Endothelial cell of umbilical vein (primary cell): ENCODE results near the gene COX18.

DNA sequence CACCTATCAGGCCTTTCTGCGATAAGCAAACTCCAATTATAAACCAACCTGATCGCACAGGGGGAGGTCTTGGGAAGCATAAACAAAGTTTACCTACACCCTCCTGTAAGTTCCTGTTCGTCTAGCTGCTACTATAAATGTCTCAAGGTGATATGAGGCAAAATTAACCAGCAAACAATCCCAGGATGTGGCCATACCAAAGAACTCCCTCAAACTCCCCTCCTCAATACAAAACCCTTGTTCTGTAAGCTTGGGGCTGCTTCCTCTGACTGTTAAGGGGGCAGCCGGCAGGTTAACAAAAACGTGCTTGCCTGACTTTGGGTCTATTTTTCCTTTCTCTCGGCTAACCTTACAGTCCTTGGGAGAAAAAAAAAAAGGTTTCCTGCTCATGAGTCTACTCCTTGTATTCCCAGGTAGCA lies 74.1 kb upstream of the GC start:
- PRO-cap = no peak
CAGE:
- cytosol, long polyA minus RNA = no peak
- cytosol, long polyA plus RNA = no peak
- long polyA plus RNA = no peak
- nucleus, long polyA minus RNA = no peak
- nucleus, long polyA plus RNA = no peak

DNA sequence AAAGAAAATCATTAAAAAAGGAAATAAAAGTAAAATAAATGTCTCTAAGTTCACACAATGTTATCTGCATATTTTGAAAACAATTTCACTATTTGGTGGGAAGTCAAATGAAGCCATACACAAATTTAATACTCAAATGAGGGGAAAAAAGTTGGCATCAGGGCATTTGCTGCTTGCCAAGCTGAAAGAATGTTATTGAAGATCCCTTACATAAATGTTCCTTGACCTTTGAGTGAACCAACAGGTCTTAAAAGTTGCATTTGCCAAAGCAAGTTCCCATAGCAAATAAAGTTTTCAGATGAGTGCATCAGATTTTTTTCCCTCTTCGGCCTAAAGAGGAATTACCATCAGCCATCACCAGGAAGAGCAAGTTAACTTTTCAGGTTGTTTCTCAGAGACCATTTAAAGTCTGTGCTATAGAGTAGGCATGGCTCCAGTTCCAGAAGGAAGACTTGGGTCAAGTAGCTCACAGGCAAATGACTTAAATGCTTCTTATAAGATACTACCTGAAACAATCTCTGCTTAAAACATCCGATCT lies 115.9 kb downstream of the COX18 start:
- PRO-cap = no peak
CAGE:
- cytosol, long polyA minus RNA = no peak
- cytosol, long polyA plus RNA = no peak
- long polyA plus RNA = no peak
- nucleus, long polyA minus RNA = no peak
- nucleus, long polyA plus RNA = no peak

GRCh38 chr4:73068936-73070022 lies at the start of gene COX18:
TSS of gene COX18 (minus strand) at chr4:73069716.
- PRO-cap = bidirectional peak, plus-strand start at chr4:73069465, minus-strand start at chr4:73069253; bidirectional peak, plus-strand start at chr4:73069922, minus-strand start at chr4:73069655
CAGE:
- cytosol, long polyA minus RNA = start-site peak on the minus strand at chr4:73069702-73069710, 49 reads
- cytosol, long polyA plus RNA = no peak
- long polyA plus RNA = no peak
- nucleus, long polyA minus RNA = no peak
- nucleus, long polyA plus RNA = no peak

- PRO-cap = no peak
CAGE:
- cytosol, long polyA minus RNA = no peak
- cytosol, long polyA plus RNA = no peak
- long polyA plus RNA = no peak
- nucleus, long polyA minus RNA = no peak
- nucleus, long polyA plus RNA = no peak
These were observed 28.6 kb upstream of the COX18 start for GRCh38 chr4:73098022-73098551.

DNA sequence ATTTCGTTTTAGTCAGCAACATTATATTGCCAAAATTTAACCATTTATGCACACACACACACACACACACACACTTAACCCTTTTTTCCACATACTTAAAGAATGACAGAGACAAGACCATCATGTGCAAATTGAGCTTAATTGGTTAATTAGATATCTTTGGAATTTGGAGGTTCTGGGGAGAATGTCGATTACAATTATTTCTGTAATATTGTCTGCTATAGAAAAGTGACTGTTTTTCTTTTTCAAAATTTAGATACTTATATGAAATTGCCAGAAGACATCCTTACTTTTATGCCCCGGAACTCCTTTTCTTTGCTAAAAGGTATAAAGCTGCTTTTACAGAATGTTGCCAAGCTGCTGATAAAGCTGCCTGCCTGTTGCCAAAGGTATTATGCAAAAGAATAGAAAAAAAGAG lies 5.0 kb downstream of the ALB start:
- PRO-cap = no peak
CAGE:
- cytosol, long polyA minus RNA = no peak
- cytosol, long polyA plus RNA = no peak
- long polyA plus RNA = no peak
- nucleus, long polyA minus RNA = no peak
- nucleus, long polyA plus RNA = no peak

- PRO-cap = no peak
CAGE:
- cytosol, long polyA minus RNA = no peak
- cytosol, long polyA plus RNA = no peak
- long polyA plus RNA = no peak
- nucleus, long polyA minus RNA = no peak
- nucleus, long polyA plus RNA = no peak
These were observed 16.4 kb downstream of the RASSF6 start for GRCh38 chr4:73603812-73604322.

DNA sequence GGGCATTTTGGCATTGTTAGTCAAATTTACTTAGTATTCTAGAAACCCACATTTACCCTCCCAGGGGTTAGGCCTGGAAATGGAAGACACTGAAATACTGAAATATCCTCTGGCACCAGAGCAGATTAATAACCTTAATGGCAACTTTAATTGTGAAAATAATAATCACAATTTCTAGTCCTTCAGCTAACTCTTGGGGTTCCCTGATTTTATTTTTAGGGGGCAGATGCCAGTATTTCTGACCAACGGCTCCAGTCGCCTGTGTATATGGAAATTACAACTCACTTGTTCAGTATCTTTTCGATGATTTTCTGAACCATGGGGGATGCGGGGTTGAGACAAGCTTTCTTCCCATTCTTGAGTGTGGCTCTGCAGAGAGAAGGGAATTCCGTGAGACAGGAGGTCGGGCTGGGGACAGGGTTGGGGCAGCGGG lies 665 bp downstream of the CXCL3 start:
- PRO-cap = no peak
CAGE:
- cytosol, long polyA minus RNA = no peak
- cytosol, long polyA plus RNA = no peak
- long polyA plus RNA = no peak
- nucleus, long polyA minus RNA = no peak
- nucleus, long polyA plus RNA = no peak

GRCh38 chr4:74039373-74039875 lies 935 bp upstream of the CXCL3 start:
- PRO-cap = unidirectional peak, minus-strand start at chr4:74039487
CAGE:
- cytosol, long polyA minus RNA = no peak
- cytosol, long polyA plus RNA = no peak
- long polyA plus RNA = no peak
- nucleus, long polyA minus RNA = no peak
- nucleus, long polyA plus RNA = no peak

GRCh38 chr4:74056766-74057239 lies 18.3 kb upstream of the CXCL3 start:
- PRO-cap = no peak
CAGE:
- cytosol, long polyA minus RNA = no peak
- cytosol, long polyA plus RNA = no peak
- long polyA plus RNA = no peak
- nucleus, long polyA minus RNA = no peak
- nucleus, long polyA plus RNA = no peak

- PRO-cap = no peak
CAGE:
- cytosol, long polyA minus RNA = start-site peak on the minus strand at chr4:74097541-74097641, 5 reads
- cytosol, long polyA plus RNA = no peak
- long polyA plus RNA = no peak
- nucleus, long polyA minus RNA = no peak
- nucleus, long polyA plus RNA = no peak
These were observed 1.5 kb downstream of the CXCL2 start for GRCh38 chr4:74097170-74098204.

GRCh38 chr4:74098205-74099043 lies 571 bp downstream of the CXCL2 start:
- PRO-cap = no peak
CAGE:
- cytosol, long polyA minus RNA = no peak
- cytosol, long polyA plus RNA = no peak
- long polyA plus RNA = no peak
- nucleus, long polyA minus RNA = no peak
- nucleus, long polyA plus RNA = no peak

DNA sequence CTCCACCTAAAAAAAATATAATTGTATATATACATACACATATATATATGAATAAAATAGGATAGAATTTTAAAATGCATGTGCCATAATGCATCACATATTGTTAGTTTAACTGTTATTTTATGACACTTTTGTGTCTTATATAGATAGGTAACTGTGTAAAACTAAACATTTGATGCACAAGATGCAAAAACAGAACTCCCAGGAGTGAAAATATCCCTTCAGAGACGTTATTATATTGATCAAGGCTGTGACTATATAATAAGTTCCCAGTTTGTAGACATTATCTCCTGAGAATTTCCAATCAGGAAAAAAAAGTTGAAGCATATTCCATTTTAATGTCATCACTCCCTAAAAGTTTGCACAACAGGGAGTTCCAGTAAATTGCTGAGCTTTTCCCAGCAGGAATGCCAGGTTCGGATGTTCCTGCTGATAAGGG lies 4.9 kb upstream of the CXCL2 start:
- PRO-cap = no peak
CAGE:
- cytosol, long polyA minus RNA = no peak
- cytosol, long polyA plus RNA = no peak
- long polyA plus RNA = no peak
- nucleus, long polyA minus RNA = no peak
- nucleus, long polyA plus RNA = no peak

DNA sequence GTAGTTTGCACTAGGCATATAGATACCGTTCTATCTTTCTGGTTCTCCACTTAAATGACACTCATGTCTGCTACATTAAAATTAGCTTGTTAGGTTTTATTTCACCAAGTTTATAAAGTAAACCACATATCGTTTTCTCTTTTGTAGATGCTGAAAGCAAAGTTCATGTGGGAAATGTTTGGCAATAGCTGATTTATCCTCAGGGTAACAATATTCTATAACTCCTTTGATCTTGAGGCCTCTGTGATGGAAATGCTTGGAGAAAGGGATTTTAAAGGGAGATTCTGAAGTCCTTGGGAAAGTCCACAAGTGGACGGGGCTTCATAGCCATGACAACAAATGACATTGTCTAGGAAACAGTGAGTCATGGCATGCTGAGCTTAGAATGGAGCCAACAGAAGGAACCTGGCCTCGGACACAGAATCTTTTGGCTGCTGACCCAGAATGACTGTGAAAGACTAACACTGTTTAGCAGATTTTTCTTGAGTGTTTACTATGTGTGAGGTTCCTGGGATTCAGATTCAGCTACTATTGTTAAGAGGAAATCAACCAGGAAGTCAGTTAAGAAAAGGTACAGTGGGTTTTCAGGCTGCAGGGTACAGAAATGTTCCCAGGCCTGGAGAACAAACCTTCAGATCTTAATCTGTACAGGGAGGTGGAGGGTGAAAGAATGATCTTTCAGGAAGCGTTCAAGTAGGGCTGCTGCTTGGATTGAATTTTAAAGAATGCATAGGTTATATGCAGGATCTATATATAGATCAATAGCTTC lies 18.0 kb upstream of the CXCL2 start:
- PRO-cap = bidirectional peak, plus-strand start at position 420 of the sequence, minus-strand start at position 245 of the sequence; unidirectional peak, plus-strand start at position 564 of the sequence
CAGE:
- cytosol, long polyA minus RNA = no peak
- cytosol, long polyA plus RNA = no peak
- long polyA plus RNA = no peak
- nucleus, long polyA minus RNA = no peak
- nucleus, long polyA plus RNA = no peak

DNA sequence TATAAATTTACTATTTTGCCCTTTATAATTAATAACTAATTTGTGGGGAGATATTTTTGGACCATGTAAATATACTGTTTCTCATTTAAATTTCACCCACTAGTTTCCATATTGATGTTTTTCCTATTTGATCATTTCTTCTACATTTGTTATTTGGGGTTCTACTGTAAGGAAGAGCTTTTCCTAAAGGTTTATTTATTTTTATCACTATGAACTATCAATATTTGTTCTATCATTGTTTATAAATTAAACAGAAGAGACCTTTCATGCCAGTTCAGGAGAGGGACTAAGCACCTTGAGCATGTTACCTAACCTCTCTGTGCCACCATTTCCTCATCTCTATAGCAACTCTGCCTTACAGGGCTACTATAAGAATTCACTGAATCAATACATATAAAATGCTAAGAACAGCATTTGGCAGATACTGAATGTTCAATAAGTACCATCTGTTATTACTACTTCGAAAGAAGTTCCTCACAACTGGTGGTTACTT lies 32.7 kb downstream of the EREG start:
- PRO-cap = no peak
CAGE:
- cytosol, long polyA minus RNA = no peak
- cytosol, long polyA plus RNA = no peak
- long polyA plus RNA = no peak
- nucleus, long polyA minus RNA = no peak
- nucleus, long polyA plus RNA = no peak

GRCh38 chr4:74529558-74529979 lies 84.6 kb downstream of the AREG start:
- PRO-cap = no peak
CAGE:
- cytosol, long polyA minus RNA = no peak
- cytosol, long polyA plus RNA = no peak
- long polyA plus RNA = no peak
- nucleus, long polyA minus RNA = no peak
- nucleus, long polyA plus RNA = no peak

DNA sequence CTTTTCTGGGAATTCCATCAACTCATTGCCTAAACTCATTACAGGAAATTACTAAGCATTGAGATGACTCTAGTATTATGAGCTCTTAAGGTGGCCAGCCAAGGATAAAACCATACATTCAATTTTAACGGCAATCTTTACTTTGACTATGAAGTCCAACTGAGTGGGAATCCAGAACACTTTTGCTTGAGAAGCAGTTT lies 94.6 kb downstream of the AREG start:
- PRO-cap = no peak
CAGE:
- cytosol, long polyA minus RNA = no peak
- cytosol, long polyA plus RNA = no peak
- long polyA plus RNA = no peak
- nucleus, long polyA minus RNA = no peak
- nucleus, long polyA plus RNA = no peak

DNA sequence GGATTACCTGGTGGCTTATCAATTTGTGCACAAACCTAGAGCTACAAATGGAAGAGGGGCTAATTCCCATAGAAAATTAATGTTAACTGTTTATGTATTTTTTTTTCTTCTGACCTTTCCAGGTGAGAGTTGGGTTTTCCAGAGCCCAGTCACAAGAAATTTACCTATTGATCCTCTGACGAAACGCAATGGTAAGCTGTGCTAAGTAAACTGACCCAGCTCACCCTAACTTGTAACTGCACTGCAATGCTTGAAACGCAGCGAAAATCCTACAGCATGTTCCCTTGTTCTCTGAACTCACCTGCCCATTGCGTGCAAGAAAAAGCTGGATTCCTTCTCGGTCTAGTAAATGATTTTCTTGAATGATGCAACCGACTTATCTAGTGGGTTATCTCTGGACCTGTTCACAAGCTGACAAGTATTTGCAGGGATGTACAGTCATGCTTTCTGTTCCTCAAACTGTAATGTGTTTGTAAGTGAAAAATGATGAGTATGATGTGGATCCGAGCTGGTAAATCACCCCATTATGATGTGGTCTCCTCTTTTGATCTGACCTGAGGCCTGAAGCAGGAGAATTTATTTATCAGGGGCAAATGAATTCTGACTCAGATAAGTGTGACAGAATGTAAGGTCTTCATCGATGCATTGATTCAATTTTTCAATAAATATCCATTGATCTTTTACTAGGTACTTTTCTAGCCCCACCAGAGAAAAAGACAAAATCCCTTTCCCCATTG lies 140.1 kb downstream of the BTC start:
- PRO-cap = no peak
CAGE:
- cytosol, long polyA minus RNA = no peak
- cytosol, long polyA plus RNA = no peak
- long polyA plus RNA = no peak
- nucleus, long polyA minus RNA = no peak
- nucleus, long polyA plus RNA = no peak

DNA sequence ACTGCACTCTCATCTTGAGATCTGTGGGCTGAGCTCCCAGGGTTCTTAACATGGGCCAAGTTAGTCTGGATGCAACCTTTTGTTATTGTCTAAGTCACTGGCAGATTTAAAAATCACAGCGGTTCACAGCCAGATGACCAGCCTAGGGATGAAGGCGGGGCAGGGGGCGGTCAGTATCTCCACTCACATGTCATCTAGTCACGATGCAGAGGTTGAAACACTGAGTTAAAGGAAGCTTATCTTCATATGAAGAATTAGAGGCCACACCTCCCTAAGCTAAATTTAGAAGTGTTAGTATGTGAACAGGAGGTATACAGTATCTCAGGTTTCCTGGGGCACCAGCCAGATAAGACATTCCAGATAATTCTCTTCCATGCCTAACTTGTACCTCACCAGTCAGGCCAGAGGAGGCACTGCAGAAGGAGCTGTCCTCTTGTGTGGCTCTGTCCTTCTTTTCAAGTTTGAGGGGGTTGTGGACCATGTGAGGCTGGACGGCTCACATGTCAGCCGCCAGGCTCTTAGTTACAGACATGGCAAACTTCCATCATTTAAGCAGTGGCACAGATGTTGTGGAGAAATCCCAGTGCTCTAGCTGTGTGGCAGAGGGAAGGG lies 37.1 kb downstream of the PARM1 start:
- PRO-cap = no peak
CAGE:
- cytosol, long polyA minus RNA = no peak
- cytosol, long polyA plus RNA = no peak
- long polyA plus RNA = no peak
- nucleus, long polyA minus RNA = no peak
- nucleus, long polyA plus RNA = no peak

DNA sequence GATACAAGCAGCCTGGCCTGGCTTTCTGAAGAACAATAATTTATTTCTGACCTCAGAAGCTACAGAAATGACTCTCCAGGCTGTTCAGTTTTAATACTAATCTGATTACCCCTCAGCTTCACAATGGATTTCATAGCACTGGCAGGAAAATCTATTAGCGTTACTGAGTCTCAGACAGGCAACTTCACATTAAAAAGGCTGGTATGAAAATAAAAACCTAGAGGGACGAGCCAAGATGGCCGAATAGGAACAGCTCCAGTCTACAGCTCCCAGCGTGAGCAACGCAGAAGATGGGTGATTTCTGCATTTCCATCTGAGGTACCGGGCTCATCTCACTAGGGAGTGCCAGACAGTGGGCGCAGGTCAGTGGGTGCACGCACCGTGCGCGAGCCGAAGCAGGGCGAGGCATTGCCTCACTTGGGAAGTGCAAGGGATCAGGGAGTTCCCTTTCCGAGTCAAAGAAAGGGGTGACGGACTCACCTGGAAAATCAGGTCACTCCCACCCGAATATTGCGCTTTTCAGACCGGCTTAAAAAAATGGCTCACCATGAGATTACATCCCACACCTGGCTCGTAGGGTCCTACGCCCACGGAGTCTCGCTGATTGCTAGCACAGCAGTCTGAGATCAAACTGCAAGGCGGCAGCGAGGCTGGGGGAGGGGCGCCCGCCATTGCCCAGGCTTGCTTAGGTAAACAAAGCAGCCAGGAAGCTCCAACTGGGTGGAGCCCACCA lies 193.8 kb downstream of the PARM1 start:
- PRO-cap = no peak
CAGE:
- cytosol, long polyA minus RNA = no peak
- cytosol, long polyA plus RNA = no peak
- long polyA plus RNA = no peak
- nucleus, long polyA minus RNA = no peak
- nucleus, long polyA plus RNA = no peak

GRCh38 chr4:75726143-75726749 lies 1.9 kb downstream of the USO1 start:
- PRO-cap = no peak
CAGE:
- cytosol, long polyA minus RNA = no peak
- cytosol, long polyA plus RNA = no peak
- long polyA plus RNA = no peak
- nucleus, long polyA minus RNA = no peak
- nucleus, long polyA plus RNA = no peak